H7 (cell line): Measurements from ENCODE around the genes POTEH, XKR3, GAB4 and BID.

DNA sequence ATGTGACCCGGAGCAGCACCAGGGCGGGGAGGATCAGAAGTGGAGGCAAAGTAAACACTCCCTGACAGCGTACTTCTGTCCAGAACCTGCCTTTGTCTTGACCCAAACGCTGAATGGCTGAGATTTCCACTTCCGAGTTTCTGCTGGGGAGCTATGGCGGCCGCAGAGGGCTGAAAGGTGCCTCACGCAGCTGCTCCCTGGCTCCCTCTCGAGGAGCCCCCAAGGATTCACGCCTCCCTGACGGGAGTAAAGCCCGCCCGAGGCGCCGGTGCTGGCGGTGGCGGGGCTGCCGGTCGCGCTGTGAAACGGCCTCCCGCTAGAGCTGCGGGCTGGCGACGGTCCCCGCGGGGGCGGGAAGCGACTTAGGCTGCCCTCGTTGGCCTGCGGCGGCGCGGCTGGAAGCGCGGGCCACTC lies 4566.6 kb upstream of the OR11H1 start:
- RAMPAGE, long total RNA: no peak

DNA sequence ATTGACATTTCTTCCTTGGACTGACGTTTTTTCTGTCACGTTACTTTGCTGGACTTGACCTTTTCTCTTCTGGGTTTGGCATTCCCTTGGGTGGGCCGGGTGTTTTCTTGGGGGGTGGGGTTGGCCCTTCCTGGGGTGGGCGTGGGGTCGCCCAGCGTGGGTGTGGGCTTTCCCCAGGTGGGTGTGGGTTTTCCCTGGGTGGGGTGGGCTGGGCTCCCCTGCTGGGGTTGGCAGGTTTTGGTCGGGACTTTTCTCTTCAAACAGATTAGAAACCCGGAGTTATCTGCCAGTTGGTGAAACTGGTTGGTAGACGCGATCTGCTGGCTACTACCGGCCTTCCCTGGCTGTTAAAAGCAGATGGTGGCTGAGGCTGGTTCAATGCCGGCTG lies at the start of gene POTEH:
Gene POTEH, plus strand, starts transcription at position 306 of the 388 bp plus-strand sequence.
- RAMPAGE, long total RNA: no peak

DNA sequence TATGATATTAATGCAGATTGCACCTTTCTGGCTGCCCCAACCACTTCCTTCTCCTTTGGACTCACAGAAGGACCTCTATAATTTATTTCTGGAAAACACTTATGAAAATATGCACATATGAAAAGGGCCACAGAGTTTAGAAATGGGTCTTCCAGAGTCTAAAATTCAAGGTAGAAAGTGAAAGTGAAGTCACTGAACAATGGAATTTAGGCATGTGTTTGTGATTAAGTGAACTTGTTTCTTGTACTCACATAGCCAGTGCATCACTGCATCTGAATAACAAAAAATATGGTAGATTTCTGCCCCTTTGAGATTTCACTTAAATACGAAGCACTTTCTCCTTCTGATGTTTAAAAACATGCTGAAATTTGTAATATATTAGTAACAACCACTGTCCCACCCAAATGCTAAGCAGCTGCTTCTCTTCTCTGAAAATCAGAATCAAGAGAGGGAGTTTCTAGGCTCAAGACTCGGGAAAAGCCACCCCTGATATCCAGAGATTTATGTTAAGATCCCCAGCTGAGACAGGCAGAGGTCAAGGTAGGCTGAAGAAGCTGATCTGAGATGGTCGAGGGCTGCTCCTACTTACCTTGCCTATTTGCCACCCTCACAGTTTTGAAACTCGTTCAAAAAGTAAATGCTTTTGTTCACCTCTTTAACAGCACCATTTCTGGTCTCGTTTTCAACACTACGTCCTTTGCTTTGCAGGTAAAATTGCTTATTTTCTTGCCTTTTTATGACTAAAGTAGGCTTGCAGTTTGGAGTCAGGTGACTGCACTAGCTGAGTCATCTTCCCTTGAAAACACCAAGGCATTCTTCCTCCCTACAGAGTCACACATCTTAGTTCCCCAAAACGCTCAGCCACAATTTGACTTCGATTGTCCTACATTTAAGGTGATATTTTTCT lies at the start of gene XKR3:
Gene XKR3, minus strand, starts transcription at position 710 of the 907 bp plus-strand sequence.
- RAMPAGE, long total RNA: no peak

DNA sequence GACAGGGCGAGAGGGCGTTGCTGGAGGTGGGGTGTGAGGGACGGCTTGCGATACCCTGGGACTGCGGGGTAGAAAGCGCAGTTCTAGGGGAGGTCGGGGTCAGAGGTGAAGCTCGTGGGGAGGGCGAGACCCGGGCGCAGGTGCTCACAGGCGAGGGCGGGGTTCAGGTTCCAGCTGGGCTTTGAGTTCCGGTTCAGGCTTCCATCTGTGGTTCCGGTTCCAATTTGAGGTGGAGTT lies at the start of gene GAB4:
Gene GAB4, minus strand, starts transcription at position 77 of the 237 bp plus-strand sequence.
- RAMPAGE, long total RNA: no peak

GRCh38 chr22:17087695-17088267 lies 3.0 kb downstream of the IL17RA start:
- RAMPAGE, long total RNA: no peak

GRCh38 chr22:17106561-17107116 lies 14.5 kb downstream of the TMEM121B start:
- RAMPAGE, long total RNA: no peak

GRCh38 chr22:17159532-17160206 lies 592 bp upstream of the HDHD5 start:
- RAMPAGE, long total RNA: no peak

- RAMPAGE, long total RNA: no peak
Measured at GRCh38 chr22:17198421-17199078, 20.7 kb downstream of the ADA2 start.

- RAMPAGE, long total RNA: no peak
Measured at GRCh38 chr22:17589551-17590255, 26.4 kb downstream of the SLC25A18 start.

DNA sequence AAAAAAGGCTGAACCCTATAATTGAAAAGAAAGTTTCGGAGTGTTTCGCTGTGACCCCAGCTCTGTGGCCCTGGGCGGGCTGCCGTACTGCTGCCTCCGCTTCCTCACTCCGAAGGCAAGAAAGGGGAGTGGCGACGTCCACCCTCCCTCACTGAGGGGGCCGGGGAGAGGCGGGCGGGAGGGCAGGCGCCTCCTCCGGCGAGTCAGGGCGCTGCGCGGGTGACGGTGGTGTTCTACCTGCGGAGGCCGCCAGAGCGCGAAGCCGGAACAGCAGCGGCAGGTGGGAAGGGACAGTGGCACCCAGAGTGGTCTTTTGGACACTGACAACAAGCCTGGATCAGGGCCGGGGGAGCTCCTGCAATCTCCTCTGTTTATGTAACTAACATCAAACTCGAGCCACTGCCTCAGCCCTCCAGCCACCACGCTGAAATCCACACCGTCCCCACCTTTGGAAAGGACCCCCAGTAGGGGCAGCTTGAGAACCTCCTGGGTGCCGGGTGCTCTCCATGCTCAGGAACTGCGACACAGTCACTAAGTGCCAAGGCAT lies 25.6 kb downstream of the BID start:
- RAMPAGE, long total RNA: no peak

GRCh38 chr22:17774196-17775287 lies at the start of gene BID:
Gene BID (minus strand): TSS chr22:17774469.
- RAMPAGE, long total RNA: start-site peak on the minus strand at chr22:17774441-17774489, 250 reads

- RAMPAGE, long total RNA: no peak
Measured at GRCh38 chr22:17831179-17832238, 57.2 kb upstream of the BID start.

DNA sequence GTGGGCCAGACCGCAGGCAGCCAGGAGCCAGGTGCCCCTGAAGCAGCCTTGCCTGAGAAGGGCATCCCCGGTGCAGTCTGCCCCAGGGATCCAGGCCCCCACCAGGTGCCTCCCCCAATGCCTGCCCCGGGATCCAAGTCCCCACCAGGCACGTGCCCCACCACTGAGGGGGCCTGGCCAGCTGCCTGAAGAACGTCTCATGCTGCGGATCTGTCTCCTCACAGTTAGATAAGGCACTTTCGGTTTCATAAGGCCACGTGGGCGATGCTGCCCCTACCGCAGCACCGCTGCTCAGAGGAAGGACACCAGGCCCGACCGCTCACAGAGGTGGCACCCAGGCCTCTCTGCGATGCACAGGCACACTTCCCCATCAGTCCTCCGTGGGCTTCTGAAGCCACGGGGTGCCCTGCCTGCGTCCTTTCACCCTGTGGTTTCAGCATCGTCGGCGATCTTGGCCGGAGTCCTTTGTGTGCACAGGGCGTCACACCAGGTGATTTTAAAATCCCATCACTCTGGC lies 68.1 kb upstream of the BID start:
- RAMPAGE, long total RNA: no peak

DNA sequence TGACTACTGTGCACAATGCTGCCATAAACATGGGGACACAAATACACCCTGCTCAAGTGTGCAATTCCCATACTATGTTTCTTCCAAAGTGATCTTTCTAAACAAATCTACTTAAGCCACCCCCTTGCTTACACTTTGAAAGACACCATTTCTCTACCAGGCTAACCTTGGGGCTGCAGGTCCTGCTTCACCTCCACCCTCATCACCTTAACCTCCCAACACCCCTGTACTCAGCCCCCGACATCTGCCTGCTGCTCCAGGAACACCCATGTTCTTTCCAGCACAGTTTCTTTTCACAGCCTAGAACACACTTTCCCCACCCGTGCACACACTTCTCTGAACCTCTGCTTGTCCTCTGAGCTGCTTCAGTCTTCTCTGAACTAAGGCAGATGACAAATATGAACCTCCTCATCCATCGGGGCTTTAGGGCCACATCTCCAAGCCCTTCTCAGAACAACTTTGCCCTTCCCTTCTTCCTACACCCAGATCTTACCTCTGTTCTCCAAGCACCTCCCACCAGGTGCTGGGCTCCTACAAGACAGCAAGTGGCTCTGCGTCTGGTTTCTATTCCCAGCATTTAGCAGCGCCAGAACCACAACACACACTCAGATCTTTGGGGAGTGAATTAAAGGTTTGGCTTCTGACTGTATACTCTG lies 96.9 kb downstream of the MICAL3 start:
- RAMPAGE, long total RNA: no peak

- RAMPAGE, long total RNA: no peak
Measured at GRCh38 chr22:17963792-17964812, 60.3 kb downstream of the MICAL3 start.

GRCh38 chr22:18033517-18034063 lies 9.2 kb upstream of the MICAL3 start:
- RAMPAGE, long total RNA: no peak

- RAMPAGE, long total RNA: no peak
Measured at GRCh38 chr22:18052398-18053178, 25.2 kb upstream of the PEX26 start.

GRCh38 chr22:18056722-18057301 lies 21.0 kb upstream of the PEX26 start:
- RAMPAGE, long total RNA: no peak

DNA sequence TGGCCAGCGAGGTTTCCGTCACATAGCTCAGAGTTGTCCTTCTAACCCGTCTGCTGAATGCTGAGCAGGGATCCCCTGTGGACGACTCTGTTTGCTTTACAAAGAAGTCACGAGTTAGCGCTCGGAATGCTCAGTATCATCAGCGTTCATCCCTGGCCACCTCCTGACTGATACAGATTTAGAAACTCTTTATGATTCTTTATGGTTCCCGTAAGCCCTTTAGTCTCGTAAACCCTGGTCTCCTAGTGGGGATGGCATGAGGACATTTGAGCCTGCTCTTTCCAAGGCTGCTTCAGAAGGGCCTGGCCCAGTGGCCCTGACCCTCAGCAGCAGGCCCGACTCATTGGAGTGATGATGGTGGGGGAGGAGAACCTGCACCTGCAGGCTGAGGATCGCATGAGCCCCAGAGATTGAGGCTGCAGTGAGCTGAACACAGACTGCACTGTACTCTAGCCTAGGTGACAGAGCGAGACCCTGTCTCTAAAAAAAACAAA lies 9.6 kb downstream of the PEX26 start:
- RAMPAGE, long total RNA: no peak

- RAMPAGE, long total RNA: no peak
Measured at GRCh38 chr22:18113614-18113867, 2.9 kb downstream of the TUBA8 start.